SK-MEL-5 (cell line): ENCODE measurements around a stretch of chr7.

GRCh38 chr7:100345-100730 lies 92.0 kb upstream of the FAM20C start:
RAMPAGE:
- cytosol, long total RNA = no peak
- long total RNA = no peak
- nucleus, long total RNA = no peak

GRCh38 chr7:115094-115394 lies 77.3 kb upstream of the FAM20C start:
RAMPAGE:
- cytosol, long total RNA = no peak
- long total RNA = no peak
- nucleus, long total RNA = no peak

RAMPAGE:
- cytosol, long total RNA = no peak
- long total RNA = no peak
- nucleus, long total RNA = start-site peak on the minus strand at chr7:149154-149178, 44 and 29 reads in 2 replicates
Observed at GRCh38 chr7:148918-149879, 43.2 kb upstream of the FAM20C start.

DNA sequence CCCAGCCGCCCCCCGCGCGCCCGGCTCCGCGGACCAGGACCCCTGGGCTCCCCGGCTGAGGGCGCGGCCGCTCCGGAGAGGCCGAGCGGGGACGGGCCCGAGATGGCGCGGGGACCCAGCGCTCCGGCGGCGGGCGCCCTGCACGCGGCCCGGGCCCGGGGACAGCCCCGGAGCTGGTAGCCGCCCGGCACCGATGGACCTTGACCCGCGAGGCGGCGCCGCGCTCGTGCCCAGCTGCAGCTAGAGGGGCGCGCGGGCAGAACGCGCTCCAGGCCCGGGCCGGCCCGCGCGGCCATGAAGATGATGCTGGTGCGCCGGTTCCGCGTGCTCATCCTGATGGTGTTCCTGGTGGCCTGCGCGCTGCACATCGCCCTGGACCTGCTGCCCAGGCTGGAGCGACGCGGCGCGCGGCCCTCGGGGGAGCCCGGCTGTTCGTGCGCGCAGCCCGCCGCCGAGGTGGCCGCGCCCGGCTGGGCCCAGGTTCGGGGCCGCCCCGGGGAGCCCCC lies 588 bp downstream of the FAM20C start:
RAMPAGE:
- cytosol, long total RNA = no peak
- long total RNA = no peak
- nucleus, long total RNA = no peak

RAMPAGE:
- cytosol, long total RNA = no peak
- long total RNA = no peak
- nucleus, long total RNA = no peak
Observed at GRCh38 chr7:194945-195475, 2.6 kb downstream of the FAM20C start.

DNA sequence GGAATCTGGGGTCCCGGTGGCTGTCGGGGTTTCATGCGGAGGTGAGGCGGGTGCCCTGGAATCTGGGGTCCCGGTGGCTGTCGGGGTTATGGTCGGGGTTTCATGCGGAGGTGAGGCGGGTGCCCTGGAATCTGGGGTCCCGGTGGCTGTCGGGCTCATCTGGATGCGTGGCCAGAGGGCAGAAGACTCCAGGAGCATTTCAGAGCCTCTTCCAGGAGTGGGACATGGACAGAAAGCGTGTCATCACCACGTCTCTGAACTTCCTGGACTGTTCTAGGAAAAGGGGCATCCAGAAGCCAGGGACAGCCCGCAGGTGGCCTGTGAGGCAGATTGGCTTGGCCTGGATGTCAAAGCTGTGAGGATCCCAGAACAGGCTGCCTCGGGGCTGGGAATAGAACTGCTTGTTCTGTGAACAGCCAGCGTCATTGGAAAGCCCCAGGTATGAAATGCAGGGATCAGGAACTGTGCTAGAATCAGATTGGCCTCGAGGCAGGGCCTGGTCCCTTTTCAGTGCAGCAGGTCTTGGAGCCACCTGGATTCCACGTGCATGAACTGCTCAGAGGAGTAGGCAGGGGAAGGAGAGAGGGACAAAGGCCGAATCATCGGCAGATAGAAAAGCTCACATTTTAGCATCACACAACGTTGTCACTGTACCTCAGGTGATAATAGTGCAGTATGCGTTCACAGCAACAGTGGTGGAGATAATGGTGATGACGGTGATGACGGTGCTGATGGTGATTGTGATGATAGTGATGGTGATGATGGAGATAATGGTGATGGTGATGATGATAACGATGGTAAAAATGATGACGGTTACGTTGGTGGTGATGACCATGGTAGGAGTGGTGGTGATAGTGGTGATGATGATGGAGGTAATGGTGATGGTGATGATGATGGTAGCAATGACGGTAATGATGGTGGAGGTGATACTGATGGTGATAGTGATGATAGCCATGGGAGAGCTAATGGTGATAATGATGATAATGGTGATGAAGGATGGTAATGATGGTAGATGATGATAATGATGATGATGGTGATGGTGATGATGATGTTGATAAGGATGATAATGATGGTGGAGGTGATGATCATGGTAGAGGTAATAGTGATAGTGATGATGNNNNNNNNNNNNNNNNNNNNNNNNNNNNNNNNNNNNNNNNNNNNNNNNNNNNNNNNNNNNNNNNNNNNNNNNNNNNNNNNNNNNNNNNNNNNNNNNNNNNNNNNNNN lies 44.8 kb downstream of the FAM20C start:
RAMPAGE:
- cytosol, long total RNA = no peak
- long total RNA = no peak
- nucleus, long total RNA = no peak

DNA sequence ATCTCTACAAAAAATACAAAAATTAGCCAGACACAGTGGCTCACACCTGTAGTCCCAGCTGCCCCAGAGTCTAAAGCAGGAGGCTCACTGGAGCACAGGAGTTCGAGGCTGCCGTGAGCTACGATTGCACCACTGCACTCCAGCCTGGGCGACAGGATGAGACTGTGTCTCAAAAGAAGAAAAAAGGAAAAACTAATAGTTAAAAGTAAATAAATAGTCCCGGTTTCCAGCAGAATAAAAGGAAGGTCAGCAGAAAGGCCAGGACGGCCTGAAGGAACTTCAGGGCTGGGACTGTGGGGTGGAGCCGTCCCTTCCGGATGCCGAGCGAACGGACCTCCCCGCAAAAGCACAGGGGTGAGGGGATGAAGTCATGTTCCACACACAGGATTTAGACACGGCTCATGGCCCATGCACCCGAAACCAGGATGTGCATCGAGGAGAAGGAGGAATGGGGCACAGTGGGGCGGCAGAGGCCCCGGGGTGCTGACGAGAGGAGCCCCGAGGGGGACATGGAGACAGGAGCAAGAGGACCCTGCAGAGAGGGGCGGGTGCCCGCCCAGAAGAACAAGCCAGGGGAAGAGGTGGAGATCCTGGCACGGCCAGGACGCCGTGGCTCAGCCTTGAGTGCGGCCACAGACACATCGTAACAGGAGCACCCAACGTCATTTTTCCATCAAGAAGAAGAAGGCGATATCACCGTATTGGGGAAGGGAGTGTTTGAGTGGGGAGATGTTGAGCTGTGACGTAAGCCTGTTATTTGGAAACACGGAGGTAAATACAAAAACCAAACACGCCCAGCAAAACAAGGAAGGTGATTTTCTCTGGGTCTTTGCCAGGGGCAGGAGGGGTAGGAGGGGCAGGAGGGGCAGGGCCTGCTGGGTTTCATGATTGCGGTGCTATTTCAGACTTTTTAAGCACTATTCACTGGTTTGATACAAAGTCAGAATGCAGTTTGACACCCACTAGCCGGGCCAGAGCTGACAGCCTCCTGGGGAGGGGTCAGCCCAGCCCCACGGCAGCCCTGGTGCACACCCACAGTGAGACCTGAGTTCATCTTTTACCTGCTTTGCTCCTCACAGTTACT lies 25.4 kb upstream of the FOXL3 start:
RAMPAGE:
- cytosol, long total RNA = no peak
- long total RNA = no peak
- nucleus, long total RNA = no peak

RAMPAGE:
- cytosol, long total RNA = no peak
- long total RNA = no peak
- nucleus, long total RNA = no peak
Observed at GRCh38 chr7:319572-319854, 29.5 kb downstream of the FOXL3 start.

DNA sequence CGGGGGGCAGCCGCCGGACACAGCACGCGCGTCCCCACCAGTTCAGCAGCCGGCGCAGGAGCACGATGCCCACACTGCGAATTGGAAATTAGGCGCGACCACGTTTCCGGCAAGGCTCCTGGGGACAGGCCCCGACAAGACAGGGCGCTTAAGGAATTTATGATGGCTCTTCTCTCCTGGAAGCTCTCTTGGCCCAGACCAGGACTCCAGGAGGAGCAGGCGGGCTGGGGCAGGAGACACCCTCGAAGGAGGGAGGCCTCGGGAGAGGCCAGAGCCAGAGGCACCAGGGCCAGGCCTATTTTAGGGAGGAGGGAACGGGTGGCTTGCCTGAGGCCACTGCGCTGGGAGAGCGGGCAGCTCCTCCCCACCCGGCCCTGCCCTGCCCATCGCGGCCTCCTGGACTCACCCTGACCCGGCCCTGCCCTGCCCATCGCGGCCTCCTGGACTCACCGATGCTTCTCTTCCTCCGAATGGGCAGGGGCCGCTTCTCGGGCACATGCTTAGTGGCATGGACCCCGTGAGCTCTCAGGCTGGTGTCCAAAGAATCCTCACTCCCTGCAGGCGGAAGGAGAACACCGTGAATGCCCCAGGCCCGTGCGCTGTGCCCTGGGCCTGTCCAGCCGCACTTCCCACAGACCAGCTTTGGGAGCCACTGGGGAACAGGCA lies 7.6 kb downstream of the PDGFA start:
RAMPAGE:
- cytosol, long total RNA = no peak
- long total RNA = no peak
- nucleus, long total RNA = no peak

RAMPAGE:
- cytosol, long total RNA = no peak
- long total RNA = no peak
- nucleus, long total RNA = no peak
Observed at GRCh38 chr7:523319-523766, 3.7 kb upstream of the PDGFA start.

DNA sequence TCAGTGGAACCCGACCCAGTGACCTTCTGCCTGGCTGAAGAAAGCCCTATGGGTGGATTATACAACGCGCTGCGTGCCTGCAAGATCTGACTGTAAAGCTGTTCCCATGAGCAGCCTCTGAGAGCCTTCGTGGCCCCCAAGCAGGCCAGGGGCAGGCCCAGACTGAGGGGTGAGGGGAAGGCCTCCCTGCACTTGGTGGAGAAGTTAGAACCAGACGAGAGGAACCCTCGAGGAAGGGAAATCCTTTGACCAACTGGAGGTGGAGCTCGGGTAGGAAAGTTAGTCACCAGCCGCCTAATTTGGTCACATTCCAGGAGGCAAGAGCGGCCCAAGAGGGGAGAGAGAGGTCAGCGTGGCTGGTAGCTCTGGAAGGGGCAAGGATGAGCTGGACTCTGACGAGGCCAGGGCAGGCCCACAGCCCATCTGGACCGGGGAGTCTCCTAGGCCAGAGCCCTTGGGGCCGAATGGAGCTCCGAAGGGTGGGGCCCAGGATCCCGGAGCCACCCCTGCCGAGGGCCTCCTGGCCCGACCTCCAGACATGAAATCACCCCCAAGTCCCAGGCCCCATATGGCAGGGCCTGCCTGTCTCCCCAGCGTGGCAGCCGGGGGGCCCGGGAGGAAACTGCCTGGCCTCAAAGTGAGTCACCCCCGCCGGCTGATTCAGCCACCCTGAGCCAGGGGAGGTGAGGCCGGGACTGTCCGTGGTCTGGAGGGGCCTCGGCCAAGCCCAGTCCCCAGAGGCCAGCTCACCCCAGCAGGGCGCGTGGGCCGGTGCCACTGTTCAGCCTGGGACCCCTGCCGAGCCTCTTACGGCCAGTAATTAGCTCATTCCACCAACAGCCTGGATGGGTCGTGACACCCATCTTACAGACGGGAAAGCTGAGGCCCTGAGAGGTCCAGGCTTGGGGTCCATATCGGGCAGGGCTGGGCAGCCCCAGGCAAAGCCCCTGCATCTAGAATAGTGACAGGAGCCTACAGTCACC lies 23.4 kb upstream of the PDGFA start:
RAMPAGE:
- cytosol, long total RNA = no peak
- long total RNA = no peak
- nucleus, long total RNA = no peak

DNA sequence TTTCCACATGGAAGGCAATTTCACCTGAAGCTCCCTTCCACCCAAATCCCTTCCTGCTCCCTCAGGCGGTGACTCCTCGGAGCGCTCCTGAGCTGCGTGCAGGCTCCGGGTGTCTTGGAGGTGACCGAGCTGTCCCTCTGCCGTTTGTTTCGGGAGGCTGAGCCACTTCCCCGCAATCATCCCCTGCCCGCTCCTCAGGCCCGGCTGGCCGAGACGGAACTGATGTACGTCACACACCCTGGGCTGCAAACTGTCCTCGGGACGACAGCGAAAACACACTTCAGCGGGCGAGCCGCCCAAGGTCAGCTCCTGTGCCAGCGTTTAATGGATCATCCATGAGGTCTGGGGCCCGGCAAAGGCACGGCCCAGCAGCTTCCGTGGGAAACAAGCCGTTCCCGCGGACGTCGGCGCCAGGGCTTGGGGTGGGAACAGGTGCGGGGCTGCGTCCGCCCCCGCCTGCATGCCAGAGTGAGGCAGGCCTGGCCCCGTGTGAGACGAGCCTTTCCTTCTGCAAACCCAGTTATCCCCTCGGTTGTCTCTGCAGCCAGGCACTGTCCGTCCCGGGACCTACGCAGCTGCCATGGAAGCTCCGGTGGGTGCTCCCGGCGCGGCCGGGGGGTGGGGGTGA lies 41.9 kb upstream of the PDGFA start:
RAMPAGE:
- cytosol, long total RNA = no peak
- long total RNA = no peak
- nucleus, long total RNA = no peak

RAMPAGE:
- cytosol, long total RNA = no peak
- long total RNA = no peak
- nucleus, long total RNA = no peak
Observed at GRCh38 chr7:582964-583423, 63.3 kb upstream of the PDGFA start.

DNA sequence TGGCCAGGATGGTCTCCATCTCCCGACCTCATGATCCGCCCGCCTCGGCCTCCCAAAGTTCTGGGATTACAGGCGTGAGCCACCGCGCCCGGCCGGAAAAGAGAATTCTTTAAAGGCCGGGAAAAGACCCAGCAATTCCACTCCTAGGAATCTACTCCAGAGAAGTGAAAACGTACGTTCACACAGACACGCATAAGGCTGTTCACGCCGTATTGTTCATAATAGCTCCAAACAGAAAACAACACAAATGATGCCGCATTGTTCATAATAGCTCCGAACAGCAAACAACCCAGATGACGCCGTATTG lies 85.4 kb upstream of the DNAAF5 start:
RAMPAGE:
- cytosol, long total RNA = no peak
- long total RNA = no peak
- nucleus, long total RNA = no peak

DNA sequence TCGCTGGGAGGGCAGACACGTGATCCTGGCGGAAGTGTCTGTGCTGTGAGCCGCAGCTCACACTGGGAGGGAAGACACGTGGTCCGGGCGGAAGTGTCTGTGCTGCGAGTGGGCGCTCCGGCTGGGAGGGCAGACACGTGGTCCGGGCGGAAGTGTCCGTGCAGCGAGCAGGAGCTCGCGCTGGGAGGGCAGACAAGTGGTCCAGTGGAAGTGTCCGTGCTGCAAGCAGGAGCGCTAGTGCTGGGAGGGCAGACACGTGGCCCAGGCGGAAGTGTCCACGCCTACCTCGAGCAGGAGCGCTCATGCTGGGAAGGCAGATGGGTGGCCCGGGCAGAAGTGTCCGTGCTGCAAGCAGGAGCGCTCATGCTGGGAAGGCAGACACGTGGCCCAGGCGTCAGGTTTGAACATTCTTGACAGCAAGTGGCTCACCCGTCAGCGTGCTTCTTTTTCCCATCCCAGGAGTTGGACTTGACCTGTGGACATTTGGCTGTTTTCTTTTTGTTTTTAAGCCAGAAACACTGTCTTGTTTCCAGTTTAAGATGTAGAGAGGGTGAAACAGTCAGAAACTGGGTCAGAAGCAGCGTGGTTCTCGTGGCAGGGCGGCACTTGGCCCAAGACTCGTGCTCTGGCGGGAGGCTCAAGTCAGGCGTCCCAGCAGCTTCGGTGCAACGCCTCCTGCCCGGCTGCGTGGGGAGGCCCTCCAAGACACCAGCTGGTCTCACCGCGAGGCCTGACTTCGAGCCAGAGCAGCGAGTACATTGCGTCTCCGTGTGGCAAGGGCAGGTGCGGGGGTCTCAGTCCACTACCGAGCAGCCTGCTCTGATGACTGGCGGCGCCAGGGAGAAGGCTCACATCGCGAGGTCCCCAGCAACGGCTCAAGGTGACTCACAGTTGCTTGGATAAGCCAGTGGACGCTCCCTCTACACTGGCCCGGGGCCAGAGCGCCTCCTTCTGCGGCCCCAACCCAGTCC lies 41.5 kb upstream of the PRKAR1B start:
RAMPAGE:
- cytosol, long total RNA = no peak
- long total RNA = no peak
- nucleus, long total RNA = no peak

GRCh38 chr7:816013-816561 lies 16.2 kb upstream of the SUN1 start:
RAMPAGE:
- cytosol, long total RNA = no peak
- long total RNA = no peak
- nucleus, long total RNA = no peak

DNA sequence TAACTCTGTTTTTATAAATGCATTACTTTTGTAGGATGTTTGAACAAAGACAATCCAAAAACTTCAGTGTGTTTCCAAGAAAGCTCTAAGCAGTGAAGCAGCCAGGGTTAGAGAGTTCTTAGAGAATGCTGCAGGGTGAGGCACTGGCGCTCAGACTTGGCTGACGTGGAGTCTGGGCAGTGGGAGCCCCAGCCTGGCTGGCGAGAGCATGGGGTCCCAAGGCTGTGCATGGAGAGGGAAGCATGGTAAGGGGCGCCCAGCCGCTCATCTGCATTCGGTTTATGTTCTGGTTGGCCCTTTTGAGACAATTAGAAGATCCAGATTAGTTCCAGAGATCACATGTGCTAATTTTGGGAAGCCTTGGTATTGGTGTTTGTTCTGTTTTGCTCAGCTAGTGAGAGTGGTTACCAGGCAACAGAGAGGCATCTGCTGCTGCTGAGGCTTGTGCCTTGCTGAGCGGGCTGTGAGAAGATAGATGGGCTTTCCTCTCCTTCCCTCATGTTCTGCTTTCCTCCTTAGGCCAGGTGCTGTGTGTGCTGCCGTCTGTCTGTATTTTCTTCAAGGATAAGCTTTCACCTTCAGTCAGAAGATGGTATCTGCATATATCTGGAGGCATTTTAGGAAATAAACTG lies 10.3 kb downstream of the SUN1 start:
RAMPAGE:
- cytosol, long total RNA = no peak
- long total RNA = no peak
- nucleus, long total RNA = no peak

DNA sequence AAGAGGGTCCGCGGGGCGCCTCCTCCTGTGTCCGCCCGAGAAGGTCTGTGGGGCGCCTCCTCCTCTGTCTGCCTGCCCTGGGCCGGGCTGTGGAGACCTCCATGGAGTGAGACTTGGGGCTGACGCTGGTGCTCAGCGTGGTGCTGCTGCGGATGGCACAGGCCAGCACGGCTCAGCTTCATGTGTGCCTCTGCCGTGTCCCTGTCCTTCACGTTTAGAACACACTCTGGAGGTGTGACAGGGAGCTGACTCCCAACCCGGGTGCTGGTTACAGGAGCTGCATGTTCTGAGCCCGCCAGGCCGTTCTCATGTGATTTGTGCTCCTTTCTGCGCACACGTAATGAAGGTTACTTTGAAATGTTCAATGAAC lies 20.5 kb upstream of the GET4 start:
RAMPAGE:
- cytosol, long total RNA = no peak
- long total RNA = no peak
- nucleus, long total RNA = no peak

RAMPAGE:
- cytosol, long total RNA = no peak
- long total RNA = no peak
- nucleus, long total RNA = no peak
Observed at GRCh38 chr7:919782-920389, 34.6 kb downstream of the ADAP1 start.

RAMPAGE:
- cytosol, long total RNA = no peak
- long total RNA = no peak
- nucleus, long total RNA = no peak
Observed at GRCh38 chr7:923261-923778, 31.2 kb downstream of the ADAP1 start.